ENCODE measurements around a stretch of chr2.

DNA sequence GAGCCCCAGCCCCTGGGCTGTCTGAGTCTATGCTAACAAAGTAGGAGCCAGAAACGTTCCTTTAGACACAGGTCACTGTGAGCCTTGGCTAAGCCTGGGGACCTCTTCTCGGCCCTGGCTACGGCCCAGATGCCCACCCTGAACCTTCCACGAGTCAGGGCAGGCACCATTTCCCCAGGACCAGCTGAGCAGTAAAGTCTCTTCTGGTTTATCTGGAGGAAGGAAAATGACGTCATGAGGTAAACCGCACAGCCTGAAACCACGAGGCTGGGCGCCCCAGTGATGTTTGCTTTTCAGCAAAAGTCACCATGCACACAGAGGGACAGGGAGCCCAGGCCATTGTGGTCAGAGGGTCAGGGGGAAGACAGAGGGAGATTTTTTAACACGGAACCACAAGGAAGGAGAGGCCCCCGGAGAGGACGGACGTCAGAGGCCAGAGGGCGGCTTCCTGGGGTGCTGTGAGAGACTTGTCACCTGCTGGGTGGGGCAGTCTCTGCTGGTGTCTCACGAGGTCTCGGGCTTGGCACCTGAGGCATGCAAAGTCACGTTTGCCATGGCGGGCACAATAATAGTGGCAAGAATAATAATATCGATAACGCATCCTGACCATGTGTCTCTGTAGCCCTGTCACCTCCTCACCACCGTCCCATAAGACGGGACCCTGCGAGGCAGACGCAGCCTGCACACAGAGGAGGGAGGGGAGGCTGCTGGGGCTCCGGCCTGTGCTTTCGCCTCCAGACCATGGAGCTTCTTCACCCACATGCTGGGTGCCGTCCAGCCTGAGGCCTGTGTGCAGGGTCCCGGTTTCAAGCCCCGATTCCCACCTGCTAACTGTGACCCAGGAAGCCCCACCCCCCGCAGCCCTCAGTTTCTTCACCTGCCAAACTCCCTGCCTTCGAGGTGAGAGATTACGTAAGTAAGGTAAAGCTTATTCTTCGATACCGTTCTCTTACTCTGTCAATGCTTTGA lies 33.2 kb upstream of the FOSL2 start:
- PRO-cap: no peak

DNA sequence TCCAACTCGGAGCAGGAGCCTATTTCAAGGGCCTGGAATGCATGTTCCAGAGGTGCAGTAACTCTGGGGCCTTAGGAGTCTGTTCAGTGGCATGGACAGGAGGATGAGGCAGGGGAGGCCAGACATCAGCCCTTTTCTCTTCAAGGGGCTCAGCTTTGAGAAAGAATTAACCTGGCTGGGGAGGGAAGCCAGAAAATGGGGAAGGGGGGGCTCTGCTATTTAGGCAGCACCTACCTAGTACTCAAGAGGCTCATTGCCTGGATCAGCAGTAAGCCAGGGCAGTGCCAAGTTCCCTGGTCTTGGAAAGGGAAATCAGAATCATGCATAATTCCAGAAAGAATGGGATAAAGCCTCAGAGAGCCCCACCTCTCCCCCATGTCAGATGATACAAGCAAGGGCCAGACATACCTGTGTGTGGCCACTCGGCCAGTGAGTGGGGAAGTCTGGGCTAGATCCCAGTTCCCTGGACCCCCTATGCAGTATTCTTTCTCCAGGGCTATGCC lies 12.3 kb downstream of the FOSL2 start:
- PRO-cap: no peak

DNA sequence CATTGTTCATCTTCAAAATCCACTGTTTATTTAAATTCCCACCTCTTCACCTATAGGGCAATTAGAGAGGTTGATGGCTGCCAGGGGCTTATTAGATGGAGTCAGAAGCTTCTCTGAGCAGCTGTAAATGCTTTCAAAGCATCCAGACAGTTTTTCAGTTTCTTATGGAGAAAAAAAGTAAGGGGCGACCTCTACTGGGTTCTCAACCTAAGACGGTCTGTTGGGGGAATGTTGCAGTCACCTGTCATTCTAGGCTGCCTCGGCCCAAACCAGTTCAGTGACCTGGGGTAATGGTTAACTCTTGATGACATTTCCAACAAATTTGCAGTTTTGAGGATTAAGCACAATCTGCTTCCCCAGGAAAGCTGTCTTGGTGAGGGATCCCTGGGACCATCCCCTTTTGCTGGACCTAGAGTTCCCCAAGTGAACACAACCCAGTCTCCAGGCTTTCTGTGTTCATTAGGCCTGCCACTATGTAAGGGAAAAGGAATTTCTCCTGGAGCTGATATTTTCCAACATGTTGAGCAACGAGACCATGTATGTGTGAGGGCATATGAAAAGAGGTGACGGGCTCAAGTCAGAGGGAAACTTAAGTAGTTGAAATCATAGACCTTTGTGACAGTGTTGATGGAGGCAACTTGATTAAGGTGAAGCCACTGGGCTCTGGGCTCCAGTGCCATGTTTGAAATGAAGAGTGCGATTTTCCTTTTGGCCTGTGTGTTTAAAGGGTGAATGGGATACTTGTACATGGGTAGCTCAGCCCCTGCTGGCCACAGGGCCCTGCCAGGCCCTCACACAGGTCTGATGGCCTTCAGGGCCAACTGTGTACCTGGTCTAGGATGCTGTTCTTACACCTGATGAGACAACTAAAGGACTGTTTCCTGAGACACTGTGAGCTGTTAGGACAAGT lies 26.9 kb downstream of the FOSL2 start:
- PRO-cap: no peak

GRCh38 chr2:28447934-28448797 lies 47.7 kb upstream of the PLB1 start:
- PRO-cap: no peak

- PRO-cap: no peak
Measured at GRCh38 chr2:28470725-28471002, 25.2 kb upstream of the PLB1 start.

- PRO-cap: no peak
Measured at GRCh38 chr2:28544360-28545661, 49.0 kb downstream of the PLB1 start.

- PRO-cap: no peak
Measured at GRCh38 chr2:28583742-28584708, 88.2 kb downstream of the PLB1 start.

- PRO-cap: no peak
Measured at GRCh38 chr2:28598348-28599066, 102.6 kb downstream of the PLB1 start.

DNA sequence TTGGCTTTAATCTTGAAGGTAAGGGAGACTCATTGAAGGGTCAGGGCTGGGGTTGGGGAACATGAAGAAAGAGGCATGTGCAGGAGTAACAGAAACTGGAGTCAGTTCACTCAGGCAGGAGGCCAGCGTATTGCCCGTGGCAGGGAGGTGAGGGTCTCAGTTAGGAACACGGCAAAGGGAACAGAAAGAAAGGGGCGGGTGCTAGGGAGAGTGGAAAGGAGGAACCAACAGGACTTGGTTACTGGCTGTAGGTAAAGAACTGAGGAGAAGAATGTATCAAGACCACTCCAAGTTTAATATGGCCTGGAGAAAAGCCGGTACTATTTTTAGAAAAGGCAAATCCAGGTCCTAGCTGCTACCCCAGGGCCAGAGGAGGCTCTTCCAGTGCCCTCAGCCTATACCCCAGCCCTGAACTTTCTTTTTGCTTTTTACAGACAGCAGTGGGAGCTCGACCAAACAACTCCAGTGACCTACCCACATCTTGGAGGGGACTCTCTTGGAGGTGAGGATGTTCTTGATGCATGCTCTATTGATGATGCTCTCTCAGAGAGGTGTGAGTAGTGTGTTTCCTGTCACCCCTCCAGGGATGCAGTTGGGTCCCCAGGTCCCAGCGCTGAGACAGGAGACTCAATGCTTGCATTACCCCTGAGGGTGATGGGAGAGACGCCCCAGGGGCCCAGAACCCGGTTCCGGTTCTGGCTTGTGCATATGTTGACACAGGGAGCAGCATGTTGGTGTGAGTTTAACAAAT lies 124.1 kb downstream of the PLB1 start:
- PRO-cap: no peak

GRCh38 chr2:28623576-28623813 lies 127.6 kb downstream of the PLB1 start:
- PRO-cap: no peak

DNA sequence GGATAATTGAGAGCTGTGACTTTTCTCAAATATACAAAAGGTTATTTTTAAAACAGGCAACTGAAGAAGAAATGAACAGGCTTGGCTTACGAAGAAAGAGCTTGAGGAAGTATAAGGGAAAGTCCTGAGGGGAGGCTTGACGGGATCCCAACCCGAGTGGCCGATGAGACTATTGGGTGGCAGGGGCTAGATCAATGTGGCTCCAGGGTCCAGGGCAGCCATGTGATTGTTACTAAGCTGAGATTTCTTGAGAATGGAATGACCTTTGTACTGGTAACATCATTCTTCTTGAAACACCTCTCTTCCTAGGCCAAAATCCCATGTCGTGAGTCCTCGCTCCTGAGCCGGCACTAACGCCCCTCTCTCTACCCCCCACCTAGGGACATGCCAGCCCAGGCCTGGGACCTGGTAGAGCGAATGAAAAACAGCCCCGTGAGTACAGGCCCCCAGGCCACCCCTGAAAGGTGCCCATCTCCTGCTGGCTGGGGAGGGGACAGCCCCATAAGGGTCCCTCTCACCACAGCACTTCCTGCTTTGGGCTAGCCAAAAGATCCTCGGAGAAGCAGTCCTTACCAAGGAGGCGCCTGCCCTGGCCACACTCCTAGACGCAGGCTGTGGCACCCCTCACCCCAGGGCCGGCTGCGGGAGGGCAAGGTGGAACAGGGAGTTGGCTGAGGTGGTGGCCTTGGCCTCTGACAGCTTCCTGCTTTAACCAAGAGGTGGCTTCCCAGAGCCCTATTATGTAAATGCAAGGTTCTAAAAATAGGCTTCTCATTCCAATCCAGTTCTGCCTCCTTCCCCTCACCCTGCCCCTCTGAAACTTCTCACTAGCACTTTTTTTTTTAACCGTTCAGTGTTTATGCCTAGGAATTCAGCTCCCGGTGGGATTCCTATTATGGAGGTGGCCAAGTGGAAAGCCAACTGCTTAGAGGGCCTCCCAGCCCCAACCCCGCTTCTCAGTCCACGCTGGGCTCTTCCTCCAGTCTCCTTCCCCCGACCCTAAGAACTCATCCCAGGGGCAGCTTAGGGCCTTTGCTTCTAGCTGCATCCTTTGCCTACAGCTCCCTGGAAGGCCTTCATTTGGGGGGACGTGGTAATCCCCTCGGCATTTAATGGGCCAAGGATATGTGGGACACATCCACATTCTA lies 126.6 kb upstream of the PPP1CB start:
- PRO-cap: bidirectional peak, plus-strand start at position 784 of the sequence, minus-strand start at position 713 of the sequence; bidirectional peak, plus-strand start at position 940 of the sequence, minus-strand start at position 816 of the sequence

DNA sequence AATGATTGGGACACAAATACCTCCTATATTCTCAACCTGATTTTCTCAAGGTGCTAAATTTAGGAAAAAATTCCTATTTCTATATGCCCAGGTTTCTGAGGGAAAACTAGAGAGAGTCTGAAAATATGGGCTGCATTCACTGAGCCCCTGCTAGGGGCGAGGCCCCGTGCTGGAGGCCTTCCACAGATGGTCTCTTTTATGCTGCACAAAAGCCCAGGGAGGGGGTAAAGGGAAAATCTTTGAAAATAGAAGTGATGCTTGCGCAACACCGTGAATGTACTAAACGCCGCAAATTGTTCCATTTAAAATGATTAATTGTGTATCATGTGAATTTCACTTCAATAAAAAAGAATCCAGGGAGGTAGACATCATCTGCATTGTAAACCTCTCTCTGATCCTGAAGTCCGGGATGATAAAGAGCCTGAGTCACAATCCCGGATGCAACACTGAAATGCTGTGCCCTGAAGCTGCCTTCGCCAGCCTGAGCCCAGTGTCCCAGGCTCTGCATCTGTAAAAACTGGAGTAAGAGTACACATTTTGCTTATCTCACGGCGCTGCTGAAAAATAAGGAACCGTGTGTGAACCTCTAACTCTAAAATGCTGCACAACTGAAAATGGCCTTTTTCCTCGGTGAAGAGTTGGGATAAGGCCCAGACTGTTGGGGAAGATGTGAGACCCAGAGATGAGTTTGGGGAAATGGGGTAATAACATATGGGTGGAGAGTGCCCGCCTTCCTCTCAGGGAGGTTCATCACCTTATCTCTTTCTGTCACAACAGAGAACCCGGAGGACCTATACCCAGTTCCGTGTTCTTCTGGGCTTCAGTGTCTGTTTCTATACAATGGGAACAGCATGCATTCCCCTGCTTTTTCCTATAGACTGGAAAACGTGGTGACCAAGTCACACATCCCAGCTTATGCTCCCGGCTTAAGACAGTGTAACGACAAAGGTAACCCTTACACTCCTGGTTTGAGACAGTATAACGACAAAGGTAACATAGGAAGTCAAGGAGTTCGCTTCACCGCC lies 107.5 kb upstream of the PPP1CB start:
- PRO-cap: bidirectional peak, plus-strand start at position 429 of the sequence, minus-strand start at position 161 of the sequence

DNA sequence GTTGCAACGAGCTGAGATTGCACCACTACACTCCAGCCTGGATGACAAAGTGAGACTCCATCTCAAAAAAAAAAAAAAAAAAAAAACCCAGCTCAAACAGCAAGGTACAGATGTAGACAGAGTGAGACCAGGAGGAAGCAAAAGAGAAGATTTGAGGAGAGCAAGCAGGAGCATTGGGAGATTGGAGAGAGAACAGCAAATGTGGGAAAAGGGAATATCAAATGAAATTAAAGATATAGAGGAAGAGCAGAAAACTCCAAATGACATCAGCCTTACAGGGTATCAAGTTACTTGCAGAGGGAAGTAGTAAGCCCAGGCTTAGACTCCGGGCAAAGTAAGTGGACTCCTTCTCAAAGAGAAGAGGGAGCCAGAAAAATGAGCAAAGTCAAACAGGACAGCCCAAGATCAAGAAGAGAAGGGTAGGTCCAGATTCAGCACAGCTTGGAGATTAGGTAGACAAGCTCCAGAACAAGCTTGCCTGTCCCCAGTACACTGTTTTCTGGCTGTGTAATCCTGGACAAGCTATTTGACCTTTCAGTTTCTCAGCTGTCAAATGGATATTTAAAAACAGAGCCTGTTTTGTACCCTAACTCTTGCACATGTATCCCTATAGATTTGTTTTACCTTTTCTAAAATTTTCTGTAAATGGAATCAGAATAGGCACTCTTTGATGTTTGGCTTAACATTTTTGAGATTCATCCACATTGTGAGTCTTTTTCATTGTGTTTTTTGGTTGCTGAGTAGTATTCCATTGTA lies 93.1 kb upstream of the PPP1CB start:
- PRO-cap: unidirectional peak, plus-strand start at position 321 of the sequence

DNA sequence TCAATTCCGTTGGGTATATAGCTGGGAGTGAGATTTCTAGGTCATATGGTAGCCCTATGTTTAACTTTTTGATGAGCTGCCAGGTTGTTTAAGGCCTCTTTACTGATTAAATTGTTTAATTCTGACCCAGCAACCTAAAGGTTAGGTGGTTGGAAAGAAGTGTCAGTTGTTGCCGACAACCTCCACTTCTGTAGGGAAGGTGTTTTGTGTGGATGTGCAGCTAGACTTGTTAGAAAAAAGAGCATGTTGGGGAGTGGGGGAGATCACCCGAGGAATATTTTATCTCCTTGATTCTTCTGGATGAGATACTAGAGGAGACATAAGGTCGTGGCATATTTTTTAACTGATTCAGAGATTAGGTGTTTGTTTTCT lies 5.7 kb downstream of the PPP1CB start:
- PRO-cap: no peak

GRCh38 chr2:28927691-28928228 lies 33.3 kb downstream of the WDR43 start:
- PRO-cap: no peak

GRCh38 chr2:28981959-28982487 lies 925 bp downstream of the TOGARAM2 start:
- PRO-cap: no peak

DNA sequence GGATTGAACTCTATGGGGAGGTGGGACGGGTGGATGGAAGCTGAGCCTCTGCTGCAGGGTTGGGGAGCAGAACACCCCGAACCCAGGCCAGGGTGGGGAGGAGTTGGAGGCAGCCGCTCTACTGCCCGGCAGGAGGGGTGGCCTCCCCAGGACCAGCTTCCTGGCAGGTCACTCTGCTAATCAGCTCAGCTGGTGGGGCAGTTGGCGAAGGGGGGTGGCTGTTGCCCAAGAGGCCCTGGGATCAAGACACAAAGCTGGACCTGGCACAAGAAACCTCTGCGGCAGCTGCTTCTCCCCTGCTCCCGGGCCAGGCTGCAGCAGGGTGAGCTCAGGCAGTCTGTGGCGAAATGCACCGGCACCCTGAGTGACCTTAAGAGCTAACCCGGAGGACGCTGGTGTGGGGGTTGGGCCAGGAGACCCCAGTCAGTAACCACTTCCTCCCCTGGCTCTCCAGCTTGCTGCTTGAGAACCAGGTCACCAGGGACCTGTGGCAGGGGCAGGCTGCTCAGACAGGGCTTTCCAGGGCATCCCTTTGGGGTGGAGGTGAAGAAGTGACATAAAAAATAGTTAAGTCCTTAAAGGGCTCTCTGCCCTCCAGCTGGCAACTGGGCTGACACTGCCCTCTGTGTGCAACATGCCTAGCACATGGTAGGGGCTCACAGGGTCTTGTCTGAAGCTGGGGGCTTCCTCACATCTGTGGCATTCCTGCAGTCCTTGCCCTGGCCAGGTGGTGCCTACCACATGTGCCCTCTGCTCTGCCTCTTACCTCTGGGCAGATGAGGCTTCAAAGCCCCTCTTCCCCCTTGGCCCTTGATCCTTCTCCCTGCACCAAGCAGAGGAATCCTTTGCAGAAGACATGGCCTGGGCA lies 31.3 kb downstream of the TOGARAM2 start:
- PRO-cap: no peak

- PRO-cap: no peak
Measured at GRCh38 chr2:29053583-29054163, 20.6 kb downstream of the PCARE start.

GRCh38 chr2:29062904-29063465 lies 11.3 kb downstream of the PCARE start:
- PRO-cap: unidirectional peak, plus-strand start at chr2:29063293

DNA sequence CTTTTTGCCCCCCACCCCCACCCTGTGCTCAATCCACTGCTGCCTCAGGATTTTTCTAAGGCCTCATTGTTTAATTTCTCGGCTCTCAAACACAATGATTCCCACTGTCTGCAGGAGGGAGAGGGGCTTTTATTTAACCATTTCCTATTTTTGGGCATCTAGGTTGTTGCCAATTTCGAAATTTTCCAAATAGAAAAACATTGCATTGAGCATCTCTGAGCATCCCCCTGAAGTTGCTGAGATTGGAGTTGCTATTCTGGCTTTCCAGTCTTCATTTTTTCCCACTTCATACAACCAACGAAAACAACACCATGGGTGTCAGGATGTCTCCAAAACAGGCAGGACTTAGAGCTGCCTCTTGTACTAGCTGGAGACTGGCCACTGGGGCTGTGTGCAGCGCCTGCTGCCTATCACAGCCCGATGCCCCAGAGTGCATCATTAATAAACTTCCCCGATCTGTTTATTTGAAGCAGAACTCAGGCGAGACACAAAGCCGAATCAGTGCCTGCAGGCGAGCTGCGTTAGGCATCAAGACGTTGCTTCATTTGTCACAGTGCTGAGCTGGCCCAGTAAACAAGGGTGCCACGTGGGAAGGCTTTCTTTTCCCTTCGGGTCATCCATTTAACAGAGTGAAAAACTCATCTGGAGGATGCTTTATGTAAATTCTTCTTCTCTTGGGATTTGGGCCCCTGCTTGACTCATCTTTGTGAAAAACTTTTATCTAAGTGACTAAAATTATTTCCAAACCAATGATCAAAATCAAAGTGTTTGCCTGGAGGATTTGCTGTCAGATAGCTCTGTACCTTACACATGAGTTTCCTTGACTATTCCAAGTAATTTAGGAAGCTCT lies 1.9 kb upstream of the PCARE start:
- PRO-cap: unidirectional peak, plus-strand start at position 490 of the sequence